Pericardium (tissue), 1 donor: ENCODE data around the genes ONECUT2 and NARS1.

DNA sequence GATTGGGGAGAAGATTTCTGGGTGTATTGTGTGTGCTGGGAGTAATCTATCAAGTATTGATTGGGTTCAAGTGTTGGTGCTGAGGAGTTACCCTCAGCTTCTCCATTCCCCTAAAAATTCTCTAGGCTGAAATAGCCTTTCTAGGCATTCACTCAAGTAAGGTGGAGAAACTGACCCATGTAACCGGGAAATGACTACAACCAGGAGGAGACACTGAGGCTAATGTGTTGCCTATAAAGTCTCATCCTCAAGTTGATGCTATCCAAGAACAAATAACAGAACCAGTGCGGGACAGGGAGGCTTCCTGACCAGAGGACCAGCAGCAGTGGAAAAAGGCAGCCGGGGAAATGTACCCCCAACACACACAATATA is 80.2 kb downstream of the TCF4 start:
- RRBS, result no CpG with 5 or more reads among the region's 3 CpGs

DNA sequence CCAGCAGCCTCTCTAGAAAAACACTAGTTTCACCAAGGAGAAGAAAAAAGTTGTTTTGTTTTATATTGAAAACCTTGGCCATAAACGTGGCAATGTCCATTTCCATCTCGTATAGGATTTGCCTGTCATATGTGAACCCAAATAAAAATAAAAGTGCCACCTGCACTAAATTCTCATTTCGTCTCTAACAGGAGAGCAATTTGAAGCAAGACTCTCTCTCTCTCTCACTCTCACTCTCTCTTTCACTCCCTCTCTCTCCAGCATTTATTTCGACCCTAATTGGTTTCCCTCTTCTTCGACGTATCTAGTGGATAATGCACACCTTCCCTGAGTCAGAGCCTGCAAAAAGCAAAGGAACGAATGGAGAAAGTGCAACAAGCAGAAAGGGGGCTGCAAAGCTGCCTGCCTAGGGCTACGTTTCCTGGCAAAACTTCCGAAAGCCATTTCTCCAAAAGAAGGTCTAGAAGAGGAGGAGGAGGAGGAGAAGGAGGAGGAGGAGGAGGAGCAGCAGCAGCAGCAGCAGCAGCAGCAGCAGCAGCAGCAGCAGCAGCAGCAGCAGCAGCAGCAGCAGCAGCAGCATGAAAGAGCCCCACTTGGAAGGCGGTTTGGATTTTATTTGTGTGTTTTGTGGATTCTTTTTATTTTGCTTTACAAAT is 2.2 kb downstream of the TCF4 start:
- RRBS, result no CpG with 5 or more reads among the region's 10 CpGs

DNA sequence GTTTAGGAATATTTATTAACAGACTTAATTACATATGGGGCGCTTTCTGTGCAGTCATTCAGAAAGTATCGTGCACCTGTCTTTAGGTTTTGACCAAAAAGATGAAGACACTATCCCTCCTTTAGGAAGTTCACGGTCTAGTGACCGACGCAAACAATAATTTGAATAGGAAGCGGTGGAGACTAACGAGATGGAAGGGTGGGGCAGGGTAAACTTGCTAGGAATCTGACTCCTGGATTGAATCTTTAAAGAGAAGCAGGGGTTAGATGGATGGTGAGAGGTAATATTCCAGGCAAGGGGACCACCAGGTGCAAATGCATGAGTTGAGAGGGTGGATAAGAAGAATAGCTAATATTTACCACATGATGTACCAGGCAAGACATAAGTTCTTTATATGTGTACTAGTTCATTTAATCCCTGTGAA is 681 bp upstream of the TXNL1 start:
- RRBS, result no CpG with 5 or more reads among the region's 7 CpGs

DNA sequence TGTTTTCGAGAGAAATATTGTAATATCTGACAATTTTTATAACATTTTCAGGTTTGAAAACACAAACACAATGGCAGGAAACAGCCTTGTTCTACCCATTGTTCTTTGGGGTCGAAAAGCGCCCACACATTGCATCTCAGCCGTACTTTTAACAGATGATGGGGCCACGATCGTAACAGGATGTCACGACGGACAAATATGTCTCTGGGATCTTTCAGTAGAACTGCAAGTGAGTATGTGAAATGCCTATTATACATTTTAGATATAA is 21.2 kb downstream of the WDR7 start:
- RRBS, result no CpG with 5 or more reads among the region's 8 CpGs

DNA sequence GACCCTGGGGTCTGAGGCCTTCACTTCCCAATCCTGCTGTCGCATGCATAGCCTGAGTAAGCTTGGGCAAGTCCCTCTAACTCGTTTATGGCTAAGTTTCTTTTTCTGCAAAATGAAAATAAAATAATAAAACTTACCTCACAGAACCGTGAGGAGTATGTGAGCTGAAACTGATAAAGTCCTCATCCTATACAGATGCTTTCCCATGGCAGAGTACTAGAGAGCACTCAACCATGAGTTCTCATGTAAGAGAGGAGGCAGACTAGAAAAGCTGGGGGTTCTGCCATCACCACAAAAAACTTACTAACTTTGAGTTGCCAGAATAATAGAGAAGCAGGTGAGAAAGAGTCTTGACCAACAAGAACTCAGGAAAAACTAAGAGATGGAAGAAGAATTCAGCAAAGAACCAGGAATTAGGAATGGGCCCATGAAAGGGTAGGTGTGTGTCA is 9.3 kb upstream of the BOD1L2 start:
- RRBS, result no CpG with 5 or more reads among the region's 3 CpGs

DNA sequence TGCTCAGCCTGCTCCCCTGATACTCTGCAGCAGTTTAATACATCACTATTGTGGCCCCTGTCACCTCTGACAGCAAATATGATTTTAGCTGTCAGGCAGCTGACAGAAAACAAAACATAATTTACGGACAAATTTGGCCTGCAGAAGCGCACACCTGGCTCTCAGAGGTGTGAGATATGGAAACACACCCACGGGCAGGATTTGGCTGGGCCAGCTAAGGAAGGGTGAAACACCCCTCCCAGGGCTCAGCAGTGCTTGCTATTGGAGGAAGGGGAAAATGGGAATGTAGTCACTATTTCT is 93.9 kb upstream of the ST8SIA3 start:
- RRBS, result no CpG with 5 or more reads among the region's 3 CpGs

DNA sequence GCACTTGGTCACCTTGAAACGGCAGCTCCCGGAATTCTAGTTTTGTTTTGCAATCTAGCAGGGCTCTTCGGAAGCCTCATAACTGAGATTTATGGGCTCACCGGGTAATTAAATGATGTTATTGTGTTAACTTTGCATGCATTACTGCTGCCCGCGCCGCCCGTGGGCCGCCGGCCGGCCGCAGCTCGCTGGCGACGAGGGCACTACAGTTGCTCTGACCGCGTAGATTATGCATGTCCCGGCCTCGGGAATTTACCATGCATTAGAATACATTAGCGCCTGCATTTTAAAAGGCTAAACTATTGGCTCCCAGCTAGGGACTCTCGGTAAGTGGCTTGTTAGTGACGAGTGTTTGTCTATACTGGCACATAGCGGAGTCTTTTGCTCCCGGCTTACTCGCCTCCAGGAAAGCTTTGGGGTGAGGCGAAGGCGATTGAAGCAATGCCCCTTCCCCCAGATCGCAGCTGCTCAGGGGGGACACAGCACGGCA is 548 bp upstream of the ONECUT2 start:
- RRBS, result 3% methylated on average over 13 of the region's 29 CpGs

DNA sequence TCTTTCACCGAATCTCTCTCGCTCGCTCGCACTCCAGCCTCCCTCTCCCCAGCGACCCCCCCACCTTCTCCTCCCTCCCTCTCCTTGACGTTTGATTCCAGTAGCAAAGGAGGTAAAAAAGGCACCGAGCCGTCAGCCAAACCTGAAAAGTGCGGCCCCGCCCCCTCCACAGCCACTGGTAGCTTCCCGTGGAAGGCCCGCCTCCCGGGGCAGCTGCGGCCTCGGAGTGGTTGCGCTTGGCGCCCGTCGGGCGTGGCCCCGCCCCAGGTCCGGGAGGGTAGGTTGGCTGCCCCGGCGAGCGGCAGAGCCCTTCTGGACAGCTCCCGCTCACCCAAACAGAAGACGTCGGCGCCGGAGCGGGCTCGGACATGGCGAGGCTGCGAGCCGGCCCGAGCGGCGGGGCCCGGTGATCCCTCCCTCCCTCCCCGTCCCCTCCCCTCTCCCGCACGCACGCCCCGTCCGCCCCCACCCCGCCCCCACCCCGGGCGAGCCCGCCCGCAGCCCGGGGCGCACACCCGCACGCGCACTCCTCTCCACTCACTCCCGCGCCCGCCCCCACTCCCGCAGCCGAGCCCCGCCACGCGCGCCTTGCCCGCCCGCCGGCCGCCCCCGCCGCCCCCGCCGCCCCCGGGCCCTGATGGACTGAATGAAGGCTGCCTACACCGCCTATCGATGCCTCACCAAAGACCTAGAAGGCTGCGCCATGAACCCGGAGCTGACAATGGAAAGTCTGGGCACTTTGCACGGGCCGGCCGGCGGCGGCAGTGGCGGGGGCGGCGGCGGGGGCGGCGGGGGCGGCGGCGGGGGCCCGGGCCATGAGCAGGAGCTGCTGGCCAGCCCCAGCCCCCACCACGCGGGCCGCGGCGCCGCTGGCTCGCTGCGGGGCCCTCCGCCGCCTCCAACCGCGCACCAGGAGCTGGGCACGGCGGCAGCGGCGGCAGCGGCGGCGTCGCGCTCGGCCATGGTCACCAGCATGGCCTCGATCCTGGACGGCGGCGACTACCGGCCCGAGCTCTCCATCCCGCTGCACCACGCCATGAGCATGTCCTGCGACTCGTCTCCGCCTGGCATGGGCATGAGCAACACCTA is at the start of gene ONECUT2:
TSS of gene ONECUT2 (plus strand) at position 304 of the 1,089 bp plus-strand sequence.
- RRBS, result 3% methylated on average over 40 of the region's 125 CpGs

GRCh38 chr18:57621097-57622063 is at the start of gene NARS1:
TSS of gene NARS1 (minus strand) at chr18:57621836.
- RRBS, result 1% methylated on average over 18 of the region's 61 CpGs

- RRBS, result no CpG with 5 or more reads among the region's 9 CpGs
Measured at GRCh38 chr18:57792796-57793396, 10.2 kb downstream of the ATP8B1 start.

DNA sequence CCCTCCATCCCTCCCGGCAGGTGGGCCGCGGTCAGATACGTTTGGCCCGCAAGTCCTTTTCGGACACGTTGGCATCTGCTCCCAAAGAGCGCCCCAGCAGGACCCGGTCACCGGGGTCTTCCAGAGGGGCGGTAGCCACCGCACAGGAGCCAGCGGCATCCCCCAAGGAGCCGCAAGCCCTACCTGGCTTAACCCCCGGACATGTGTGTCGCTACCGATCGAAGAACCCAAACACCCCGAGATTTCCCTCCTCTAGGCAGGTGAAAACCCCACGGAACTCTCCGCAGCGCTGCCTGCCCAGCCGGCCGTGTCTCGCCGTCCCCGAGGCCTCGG is 670 bp downstream of the ATP8B1 start:
- RRBS, result 1% methylated on average over 19 of the region's 28 CpGs

- RRBS, result no CpG with 5 or more reads among the region's 11 CpGs
Measured at GRCh38 chr18:57819423-57820480, 16.6 kb upstream of the ATP8B1 start.

- RRBS, result no CpG with 5 or more reads among the region's 5 CpGs
Measured at GRCh38 chr18:58046141-58046469, 2.1 kb downstream of the NEDD4L start.

GRCh38 chr18:58196122-58196747 is 152.2 kb downstream of the NEDD4L start:
- RRBS, result no CpG with 5 or more reads among the region's 3 CpGs

GRCh38 chr18:58208266-58208706 is 164.3 kb downstream of the NEDD4L start:
- RRBS, result no CpG with 5 or more reads among the region's 2 CpGs

DNA sequence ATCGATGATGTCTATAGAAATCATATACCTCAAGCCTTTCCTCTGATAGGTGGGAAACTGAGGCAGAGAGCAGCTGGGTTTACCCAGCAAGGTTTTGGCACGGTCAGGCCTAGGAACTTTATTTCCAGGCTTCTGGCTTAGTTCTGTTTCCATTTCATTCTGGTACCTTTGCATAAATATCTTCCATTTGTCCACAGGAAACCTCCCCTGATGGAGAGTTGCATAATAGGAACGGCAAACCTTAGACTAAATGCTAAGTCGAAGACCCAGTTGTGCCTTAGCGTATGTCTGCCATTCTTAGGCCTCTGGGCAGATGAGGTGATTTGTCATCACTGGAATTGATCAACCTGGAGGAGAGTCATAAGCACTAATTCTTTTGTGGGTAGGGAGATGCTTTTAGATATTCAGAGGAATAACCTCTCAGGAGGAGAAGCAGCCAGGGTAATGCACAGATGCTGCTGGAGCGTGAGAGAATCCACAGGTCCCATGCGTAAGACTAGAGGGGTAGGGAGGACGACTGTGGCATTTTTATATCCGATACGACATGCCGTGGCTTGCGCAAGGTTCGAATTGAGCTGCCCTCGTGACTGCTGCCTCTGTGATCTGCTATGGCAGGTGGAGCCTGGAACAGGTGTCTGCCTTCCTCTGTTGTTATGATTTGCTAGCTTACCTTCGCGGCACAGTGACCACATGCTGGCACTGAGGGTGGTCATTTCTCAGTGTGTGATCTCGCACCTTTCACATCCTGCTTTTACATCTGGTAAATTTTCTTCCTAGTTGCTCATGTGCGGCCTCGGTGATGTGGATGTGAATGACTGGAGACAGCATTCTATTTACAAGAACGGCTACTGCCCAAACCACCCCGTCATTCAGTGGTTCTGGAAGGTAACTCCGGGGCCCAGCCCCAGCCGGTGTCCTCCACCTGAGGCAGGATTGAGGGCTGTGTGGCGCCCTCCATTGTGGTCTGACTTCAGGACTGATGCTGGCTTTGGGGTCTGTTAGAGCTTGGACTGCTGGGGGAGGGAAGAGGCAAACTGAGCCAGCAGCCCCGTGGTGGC is 240.3 kb downstream of the ALPK2 start:
- RRBS, result no CpG with 5 or more reads among the region's 25 CpGs

GRCh38 chr18:58402052-58402821 is 226.7 kb downstream of the ALPK2 start:
- RRBS, result no CpG with 5 or more reads among the region's 16 CpGs

DNA sequence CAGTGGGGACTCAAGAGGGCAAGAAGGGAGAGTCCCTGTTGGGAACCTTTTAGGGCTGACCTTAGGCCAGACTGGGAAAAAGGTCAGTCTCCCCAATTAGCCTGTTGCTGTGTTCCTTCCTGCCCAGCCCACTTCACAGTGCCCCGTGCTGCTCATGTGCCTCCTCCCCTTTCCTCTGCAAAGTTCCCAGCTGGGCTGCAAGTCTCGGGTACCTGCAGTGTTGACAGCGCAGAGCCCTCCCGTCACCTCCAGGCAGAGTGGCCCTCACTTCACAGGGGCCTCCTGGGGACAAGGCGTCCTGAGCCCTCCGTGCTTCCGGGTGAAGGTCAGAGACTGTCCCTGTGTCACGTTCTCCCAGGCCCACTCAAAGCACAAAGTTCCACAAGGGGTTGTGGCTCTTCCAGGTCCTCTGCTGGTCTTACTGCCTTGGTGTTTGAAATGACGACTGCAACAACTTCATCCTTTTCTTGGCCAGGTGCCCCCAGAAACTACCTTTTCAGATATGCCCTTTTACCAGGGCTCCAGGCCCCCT is 225.8 kb downstream of the ALPK2 start:
- RRBS, result no CpG with 5 or more reads among the region's 9 CpGs

GRCh38 chr18:58407689-58408008 is 221.2 kb downstream of the ALPK2 start:
- RRBS, result no CpG with 5 or more reads among the region's 2 CpGs